ENCODE measurements around the genes TPTE and POTED.

DNA sequence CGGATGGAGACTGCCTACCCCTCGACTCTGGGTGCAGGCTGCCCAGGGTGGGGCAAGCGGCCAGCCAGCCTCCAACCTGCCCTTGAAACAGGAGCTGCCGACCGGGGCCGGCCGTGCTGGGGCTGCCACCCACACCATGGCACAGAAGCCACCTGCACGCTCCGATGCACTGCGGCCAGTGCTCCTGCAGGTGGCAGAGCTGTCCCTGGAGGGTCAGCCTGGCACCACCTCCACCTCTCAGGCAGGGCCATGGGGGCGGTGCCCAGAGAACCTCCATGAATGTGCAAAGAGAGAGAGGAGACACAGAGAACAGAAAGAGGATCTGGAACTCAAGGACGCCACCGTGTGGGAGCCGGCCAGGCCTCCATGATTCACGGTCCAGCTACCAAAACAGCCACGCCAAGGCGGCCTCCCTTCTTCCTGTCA lies 5397.8 kb upstream of the TPTE start:
- PRO-cap, result no peak
- RAMPAGE, long total RNA, 4 experiments, result no peak in any of the 4 experiments

DNA sequence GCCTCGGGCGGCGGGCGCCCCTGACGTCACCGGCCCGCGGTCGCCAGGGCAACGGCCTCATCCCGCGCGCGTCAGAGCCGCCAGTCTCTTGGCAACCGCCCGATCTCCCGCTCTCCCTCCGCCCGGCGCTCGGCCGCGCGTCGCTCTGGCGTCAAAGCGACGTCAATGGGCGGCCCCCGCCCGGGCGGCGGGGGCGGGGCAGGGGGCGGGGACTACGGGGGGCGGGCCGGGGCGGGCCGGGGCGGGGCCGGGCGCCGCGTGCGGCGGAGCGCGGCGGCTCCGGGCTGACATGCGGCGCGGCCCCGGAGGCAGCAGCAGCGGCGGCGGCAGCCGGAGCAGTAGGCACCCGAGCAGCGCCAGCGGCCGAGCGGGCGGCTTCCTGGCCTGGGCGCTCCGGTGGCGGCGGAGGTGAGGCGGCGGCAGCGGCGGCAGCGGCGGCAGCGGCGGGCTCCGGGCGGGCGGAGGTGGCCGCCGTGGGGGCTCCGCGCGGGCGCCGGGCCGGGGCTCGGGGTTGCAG lies 4410.5 kb upstream of the TPTE start:
- PRO-cap, result unidirectional peak, plus-strand start at position 287 of the sequence
- RAMPAGE, long total RNA, 4 experiments, result no peak in any of the 4 experiments

DNA sequence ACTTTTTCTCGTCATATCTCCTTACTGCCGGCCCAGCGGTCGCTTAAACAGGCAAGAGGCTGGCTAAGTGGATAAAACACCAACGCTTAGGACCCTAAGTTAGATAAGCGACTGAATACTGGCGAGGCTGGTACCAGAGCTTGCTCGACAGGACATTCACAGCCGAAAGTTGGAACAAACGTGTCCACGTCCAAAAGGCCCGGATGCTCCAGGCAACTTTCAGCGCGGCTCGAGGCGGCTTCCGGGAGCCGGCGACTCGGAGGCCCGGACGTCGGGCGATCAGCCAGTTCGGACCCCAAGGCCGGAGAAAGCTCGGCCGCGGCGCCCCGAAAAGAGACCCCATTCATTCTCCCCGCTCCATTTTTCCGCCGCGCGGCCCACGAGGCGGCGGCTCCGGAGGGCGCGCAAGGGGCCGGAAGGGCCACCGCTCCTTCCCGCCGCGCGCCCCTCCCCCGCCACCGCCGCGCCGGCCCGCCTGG lies 4022.8 kb upstream of the TPTE start:
- PRO-cap, result no peak
- RAMPAGE, long total RNA, 4 experiments, result start-site peak on the minus strand in 1 of 4 experiments, centred at position 332 of the sequence, 6 reads per replicate

DNA sequence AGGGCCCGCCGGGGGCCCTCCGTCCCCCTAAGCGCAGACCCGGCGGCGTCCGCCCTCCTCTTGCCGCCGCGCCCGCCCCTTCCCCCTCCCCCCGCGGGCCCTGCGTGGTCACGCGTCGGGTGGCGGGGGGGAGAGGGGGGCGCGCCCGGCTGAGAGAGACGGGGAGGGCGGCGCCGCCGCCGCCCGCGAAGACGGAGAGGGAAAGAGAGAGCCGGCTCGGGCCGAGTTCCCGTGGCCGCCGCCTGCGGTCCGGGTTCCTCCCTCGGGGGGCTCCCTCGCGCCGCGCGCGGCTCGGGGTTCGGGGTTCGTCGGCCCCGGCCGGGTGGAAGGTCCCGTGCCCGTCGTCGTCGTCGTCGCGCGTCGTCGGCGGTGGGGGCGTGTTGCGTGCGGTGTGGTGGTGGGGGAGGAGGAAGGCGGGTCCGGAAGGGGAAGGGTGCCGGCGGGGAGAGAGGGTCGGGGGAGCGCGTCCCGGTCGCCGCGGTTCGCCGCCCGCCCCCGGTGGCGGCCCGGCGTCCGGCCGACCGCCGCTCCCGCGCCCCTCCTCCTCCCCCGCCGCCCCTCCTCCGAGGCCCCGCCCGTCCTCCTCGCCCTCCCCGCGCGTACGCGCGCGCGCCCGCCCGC lies 2308.5 kb upstream of the TPTE start:
- PRO-cap, result no peak
- RAMPAGE, long total RNA, 4 experiments, result start-site peak on the plus strand in 1 of 4 experiments, centred at position 309 of the sequence, 89 reads per replicate

- PRO-cap, result no peak
- RAMPAGE, long total RNA, 4 experiments, result start-site peak on the plus strand in 1 of 4 experiments, at chr21:8988415-8988478 at its widest, 21 reads per replicate
These were observed 1533.0 kb upstream of the TPTE start for GRCh38 chr21:8987945-8989301.

DNA sequence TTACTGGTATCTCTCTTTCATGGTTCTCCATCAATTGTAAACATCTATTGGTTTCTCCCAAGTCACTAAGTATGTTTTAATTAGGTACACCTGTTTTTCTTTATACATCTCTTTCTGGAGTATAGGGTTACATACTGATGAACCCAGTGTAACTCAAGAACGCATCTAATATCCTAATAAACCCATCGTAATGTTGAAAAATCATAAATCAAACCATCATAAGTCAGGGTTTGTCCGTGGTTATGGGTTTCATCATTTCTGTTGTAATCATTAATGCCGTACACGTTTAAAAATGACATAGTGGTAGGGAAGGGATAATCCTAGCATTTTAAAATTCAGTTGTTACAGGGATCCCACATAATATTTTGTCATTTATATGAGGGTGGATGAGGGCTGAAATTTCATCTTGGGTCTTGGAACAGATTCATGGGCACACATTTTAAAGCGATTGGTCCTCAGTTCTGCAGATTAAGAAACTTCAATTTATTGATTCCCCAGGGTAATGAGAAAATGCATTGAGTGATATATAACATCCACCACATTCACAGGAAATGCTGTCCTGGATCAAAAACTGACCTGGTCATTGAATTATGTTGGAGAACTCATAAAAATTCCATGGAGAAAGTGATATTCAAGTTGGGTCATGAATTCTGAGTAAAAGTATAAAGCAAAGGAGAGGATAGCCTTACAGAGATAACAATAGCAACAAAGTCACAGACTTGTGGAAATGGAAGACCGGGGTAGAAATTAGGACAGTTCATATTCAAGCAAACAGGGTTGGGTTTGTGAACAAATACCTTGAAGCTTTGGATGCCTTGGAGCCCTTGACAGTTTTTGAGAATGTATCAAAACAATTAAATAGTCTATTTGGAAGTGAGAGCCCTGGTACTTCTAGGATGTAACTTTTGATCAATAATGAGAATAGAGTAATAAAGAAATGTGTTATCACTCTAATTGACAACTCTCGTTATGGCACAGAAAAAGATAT lies 1527.3 kb upstream of the TPTE start:
- PRO-cap, result no peak
- RAMPAGE, long total RNA, 4 experiments, result no peak in any of the 4 experiments

GRCh38 chr21:9129585-9130169 lies 1391.7 kb upstream of the TPTE start:
- PRO-cap, result no peak
- RAMPAGE, long total RNA, 4 experiments, result no peak in any of the 4 experiments

DNA sequence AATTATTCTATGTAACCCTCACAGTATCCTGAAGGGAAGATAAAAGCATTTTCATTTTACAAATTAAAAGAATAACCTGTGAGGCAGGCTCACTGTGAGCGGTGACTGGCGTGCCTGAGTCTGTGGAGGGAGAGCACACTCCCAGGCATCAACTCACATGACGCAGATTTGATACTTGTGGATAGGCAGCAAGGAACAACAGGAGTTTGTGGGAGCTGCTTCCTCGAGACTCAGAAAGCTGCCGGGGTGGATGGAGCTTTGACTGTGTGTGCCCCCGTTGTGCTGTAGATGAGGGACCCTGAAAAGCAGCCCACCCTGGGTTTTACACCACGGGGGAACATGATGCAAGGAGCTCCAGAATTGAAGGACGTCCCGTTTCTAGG lies 764.3 kb upstream of the TPTE start:
- PRO-cap, result no peak
- RAMPAGE, long total RNA, 4 experiments, result no peak in any of the 4 experiments

GRCh38 chr21:9767618-9768292 lies 753.6 kb upstream of the TPTE start:
- PRO-cap, result no peak
- RAMPAGE, long total RNA, 4 experiments, result no peak in any of the 4 experiments

GRCh38 chr21:10521113-10521741 lies at the start of gene TPTE:
TSS of gene TPTE (plus strand) at chr21:10521583.
- PRO-cap, result no peak
- RAMPAGE, long total RNA, 4 experiments, result no peak in any of the 4 experiments

DNA sequence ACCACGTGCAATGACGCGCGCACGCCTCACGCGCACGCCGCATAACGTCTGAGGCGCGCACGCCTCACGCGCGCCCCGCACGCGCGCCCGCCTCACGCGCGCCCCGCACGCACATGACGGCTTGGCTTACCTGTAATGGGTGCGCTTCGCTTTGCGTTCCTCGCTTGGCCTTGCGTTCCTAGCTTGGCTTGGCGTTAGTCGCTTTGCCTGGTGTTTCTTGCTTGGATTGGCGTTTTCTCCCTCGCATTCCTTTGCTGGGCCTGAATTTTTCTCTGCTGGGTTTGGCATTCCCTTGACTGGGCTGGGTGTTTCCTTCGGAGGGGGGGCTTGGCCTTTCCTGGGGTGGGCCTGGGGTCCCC lies at the start of gene POTED:
Gene POTED (plus strand): TSS at position 116 of the 359 bp plus-strand sequence.
- PRO-cap, result no peak
- RAMPAGE, long total RNA, 4 experiments, result no peak in any of the 4 experiments

DNA sequence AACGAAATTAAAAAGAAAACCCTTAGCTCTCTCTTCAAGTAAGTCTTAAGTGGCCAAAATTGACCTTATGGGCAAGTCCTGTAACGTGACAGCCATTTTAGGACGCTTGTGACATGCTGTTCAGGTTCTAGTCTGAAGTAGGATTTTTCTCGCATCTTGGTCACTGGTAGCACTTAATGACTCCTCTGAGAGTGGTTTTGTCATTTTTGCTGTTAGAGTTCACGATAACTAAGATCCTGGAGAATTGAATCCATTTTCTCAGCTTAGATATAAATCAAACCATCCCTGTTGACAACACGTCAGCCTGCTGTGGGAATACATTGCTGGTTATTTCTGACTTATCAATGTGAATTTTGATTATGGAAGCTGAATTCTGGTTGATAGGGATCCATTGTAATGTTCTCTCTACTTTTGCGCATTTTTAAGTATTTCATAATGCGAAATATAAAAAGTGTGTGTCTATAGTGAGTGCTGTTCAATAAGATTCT lies 1.0 kb upstream of the HSPA13 start:
- PRO-cap, result no peak
- RAMPAGE, long total RNA, 4 experiments, result no peak in any of the 4 experiments

DNA sequence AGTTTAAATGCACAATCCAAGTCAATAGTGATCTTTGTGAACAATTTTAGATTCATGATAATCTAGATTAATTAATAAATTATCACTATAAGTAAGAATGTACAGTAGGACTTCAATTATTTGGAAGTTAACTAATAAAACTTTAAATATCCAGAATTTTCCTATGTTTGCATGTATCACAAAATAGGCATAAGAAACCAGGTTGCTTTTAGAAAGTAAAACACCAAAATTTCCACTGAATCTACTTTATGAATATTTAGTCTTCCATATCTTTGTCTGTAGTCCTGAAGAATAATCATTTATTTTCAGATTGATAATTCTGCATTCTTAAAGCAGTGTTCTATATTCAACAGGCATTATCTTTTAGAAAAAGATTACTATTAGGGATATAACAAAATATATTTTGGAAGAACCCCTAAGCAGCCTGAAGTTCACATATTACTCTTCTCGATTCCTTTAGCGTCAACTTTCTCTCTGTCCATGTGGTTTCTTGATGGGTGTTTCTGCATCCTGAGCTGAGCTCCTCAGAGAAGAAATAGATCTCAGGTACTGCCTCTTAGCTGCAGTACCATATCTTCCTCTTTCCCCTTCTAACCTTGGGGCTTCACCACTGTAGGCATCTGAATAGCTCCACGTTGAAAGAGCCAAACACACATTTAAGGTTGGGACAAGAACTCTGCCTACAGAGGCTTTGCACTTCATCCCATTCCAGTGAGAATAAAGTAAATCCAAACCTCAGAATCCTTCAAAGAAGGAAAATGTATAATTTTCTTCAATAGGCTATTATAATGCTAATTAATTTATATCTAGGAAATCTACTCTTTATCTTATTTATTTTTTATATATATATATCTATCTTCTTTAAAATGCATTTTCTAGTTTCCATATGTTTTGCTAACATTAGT lies 59.4 kb downstream of the SAMSN1 start:
- PRO-cap, result no peak
- RAMPAGE, long total RNA, 4 experiments, result no peak in any of the 4 experiments

DNA sequence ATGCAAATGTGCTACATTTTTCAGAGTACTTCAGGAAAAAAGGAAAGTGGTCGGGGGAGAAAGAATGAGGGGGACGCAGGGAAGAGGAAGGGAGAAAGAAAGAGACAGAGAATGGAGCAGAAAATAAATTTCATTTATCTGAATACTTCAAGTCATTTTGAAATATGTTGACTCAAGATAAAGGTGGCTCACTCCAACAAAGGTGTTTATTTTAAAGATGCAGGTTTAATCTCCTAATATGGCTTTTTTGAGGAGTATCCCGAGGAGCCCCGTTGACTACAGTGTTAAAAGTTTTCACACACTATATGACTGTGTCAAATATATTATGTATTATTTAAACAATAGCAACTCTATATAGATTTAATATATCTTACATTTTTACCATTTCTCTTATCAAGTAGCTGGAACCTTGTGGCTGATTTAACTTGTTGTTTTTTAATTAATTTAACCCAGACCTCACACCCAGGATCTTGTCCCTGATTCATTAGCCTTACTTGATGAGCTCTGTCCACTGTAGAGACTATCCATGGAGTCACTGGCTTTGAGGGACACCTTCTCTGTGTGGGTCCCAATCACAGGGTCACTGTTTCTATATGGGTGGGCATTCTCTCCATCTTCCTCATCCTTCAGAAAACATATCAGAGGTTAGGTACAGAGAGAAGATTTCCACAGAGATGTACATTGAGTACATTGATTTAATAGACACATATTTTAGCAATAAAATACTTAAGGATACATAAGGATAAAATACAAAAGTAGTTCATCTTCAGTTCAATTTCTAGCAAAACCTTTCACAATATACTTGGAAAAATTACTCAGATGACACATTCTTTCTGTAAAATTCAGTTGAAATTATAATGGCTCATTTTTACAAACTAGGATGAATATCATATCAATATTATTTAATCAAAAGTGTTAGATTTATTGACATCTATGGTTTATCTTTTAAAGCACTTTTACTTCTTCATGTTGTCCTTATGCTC lies 33.9 kb downstream of the SAMSN1 start:
- PRO-cap, result no peak
- RAMPAGE, long total RNA, 4 experiments, result no peak in any of the 4 experiments

- PRO-cap, result no peak
- RAMPAGE, long total RNA, 4 experiments, result no peak in any of the 4 experiments
These were observed 116.5 kb upstream of the SAMSN1 start for GRCh38 chr21:14662683-14663008.

DNA sequence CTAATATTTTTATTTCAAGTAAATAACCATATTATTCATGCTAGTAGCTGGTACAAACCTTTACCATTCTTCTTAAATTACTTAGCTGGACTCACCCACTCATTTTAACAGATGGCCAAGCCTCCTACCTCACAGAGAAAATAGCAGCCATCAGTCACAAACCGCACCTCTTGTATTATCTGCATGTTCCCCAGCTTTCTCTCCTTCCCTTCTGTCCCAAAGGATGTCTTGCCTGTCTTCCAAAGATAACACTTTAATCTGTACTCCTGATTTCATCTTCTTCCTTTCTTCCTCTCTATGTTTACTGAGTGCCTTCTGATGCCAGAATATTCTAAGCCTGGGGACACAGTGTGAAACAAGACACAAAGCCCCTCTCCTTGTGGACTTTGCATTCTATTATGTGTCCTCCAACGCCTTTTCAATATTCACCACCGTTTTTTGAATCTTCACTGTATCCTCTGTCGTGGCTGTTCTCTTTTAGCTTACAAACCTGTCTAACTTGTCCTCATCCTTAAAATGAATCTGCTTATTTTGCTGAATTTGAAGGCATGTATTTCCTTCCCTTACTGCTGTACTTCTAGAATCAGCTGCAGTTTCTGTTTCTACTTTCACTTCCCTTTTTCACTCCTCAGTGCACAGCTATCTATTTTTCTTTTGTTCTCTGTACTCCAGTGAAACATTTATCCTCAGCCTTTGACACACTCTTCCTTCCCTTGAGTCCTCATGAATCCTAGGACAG lies 216.8 kb upstream of the SAMSN1 start:
- PRO-cap, result no peak
- RAMPAGE, long total RNA, 4 experiments, result no peak in any of the 4 experiments

GRCh38 chr21:14879339-14879741 lies 185.5 kb downstream of the NRIP1 start:
- PRO-cap, result no peak
- RAMPAGE, long total RNA, 4 experiments, result no peak in any of the 4 experiments

GRCh38 chr21:15682000-15682799 lies 47.6 kb upstream of the USP25 start:
- PRO-cap, result no peak
- RAMPAGE, long total RNA, 4 experiments, result no peak in any of the 4 experiments

GRCh38 chr21:15682837-15683578 lies 46.8 kb upstream of the USP25 start:
- PRO-cap, result no peak
- RAMPAGE, long total RNA, 4 experiments, result no peak in any of the 4 experiments

GRCh38 chr21:16180723-16181644 lies 451.2 kb downstream of the USP25 start:
- PRO-cap, result no peak
- RAMPAGE, long total RNA, 4 experiments, result no peak in any of the 4 experiments

All from suprapubic skin (tissue), 4 donors.